ENCODE results near the genes CHMP3 and FABP1.

- RRBS, result no CpG with 5 or more reads among the region's 5 CpGs
These were observed 56.9 kb downstream of the REEP1 start for GRCh38 chr2:86280506-86280850.

DNA sequence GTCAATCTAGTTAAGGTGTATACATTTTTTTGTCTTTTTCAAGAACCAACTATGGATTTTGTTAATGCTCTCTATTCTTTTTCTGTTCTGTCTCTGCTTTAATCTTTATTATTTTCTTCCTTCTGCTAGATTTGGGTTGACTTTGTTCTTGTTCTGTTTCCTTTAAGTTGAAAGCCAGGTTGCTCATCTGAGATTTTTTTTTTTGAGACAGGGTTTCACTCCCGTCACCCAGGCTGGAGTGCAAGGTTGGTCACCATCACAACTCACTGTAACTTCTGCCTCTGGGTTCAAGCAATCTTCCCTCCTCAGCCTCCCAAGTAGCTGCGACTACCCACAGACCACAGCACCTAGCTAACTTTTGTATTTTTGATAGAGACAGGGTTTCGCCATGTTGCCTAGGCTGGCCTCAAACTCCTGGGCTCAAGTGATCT, 29.9 kb downstream of the CHMP3 start:
- RRBS, result no CpG with 5 or more reads among the region's 3 CpGs

- RRBS, result 4% methylated on average over 5 of the region's 76 CpGs
These were observed at the start of gene CHMP3 for GRCh38 chr2:86562528-86563772. Gene CHMP3, minus strand, starts transcription at chr2:86563443.

DNA sequence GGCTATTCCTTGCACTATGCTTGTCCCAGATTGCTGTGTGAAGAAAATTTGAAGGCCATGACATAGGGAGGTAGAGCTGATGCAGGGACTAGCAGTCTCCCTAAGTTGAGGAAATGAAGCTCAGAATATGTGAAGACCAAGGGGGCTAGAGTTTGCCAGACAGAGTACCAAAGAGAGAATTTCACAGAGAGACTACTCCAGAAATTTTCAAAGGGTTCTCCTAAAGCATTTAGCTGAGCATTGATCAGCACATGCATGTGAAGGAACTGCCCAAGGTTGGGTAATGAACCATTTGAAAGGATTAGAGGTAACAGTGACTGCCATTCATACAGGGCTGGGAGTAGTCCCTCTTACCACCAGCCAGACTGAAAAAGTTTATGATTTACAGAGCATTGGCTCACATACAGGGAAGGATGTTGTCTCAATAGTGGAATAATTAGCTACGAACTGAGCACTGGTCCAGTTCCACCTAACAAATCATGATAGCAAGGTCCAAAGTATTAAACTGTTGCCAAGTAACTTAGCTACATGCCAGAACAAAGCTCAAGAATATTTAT, 25.4 kb upstream of the RNF103 start:
- RRBS, result no CpG with 5 or more reads among the region's 1 CpG

DNA sequence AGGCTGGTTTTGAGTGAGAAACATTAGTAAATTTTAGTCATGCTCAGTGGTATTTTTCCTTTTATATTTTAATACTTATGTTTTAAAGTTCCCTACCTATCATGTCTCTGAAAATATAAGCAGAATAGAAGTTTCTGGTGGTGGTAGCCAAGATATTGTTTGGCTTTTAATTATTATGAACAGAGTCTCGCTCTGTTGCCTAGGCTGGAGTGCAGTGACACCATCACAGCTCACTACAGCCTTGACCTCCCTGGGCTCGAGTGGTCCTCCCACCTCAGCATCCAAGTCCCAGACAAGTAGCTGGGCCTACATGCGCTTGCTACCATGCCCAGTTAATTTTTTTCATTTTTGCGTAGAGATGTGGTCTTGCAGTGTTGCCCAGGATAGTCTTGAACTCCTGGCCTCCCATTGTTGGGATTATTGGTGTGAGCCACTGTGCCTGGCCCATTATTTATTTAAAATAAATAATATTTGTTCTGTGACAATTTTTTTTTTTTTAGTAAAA, 24.5 kb downstream of the RMND5A start:
- RRBS, result no CpG with 5 or more reads among the region's 4 CpGs

GRCh38 chr2:86776988-86777378, 13.7 kb downstream of the CD8A start:
- RRBS, result no CpG with 5 or more reads among the region's 2 CpGs

DNA sequence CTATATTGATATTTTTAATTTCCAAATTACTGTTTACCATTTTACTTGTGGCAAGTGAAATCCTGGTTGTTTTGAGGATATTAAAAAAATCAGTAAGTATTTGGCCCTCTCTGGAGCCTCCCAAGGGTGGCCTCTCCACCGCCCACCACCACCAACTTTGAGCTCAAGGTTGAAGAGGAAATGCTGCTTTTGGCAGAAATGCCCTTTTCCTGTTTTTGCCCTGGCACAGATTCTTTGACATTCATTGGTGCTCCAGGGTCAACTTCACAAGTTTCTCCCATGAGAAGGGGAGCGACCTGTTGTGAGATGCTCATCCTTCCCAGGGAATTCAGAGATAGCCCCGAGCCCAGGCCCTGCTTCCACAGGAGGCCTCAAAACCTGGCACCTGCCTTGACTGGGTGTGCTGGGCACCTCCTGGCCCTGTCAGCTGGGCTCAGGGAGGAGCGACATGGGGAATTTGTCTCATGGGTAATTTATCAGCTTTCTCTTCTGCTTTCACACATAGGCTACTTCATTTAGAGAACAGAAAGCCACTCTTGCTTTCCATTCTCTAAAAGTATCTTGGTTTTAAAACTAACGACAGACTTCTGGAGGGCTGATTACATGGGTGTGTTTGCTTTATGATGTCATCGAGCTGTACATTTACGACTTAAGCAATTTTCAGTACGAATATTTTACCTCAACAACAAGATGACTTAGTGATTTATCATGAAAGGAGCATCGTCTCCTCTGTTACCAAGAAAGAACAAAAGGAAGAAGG, 6.9 kb downstream of the CD8A start:
- RRBS, result no CpG with 5 or more reads among the region's 9 CpGs

DNA sequence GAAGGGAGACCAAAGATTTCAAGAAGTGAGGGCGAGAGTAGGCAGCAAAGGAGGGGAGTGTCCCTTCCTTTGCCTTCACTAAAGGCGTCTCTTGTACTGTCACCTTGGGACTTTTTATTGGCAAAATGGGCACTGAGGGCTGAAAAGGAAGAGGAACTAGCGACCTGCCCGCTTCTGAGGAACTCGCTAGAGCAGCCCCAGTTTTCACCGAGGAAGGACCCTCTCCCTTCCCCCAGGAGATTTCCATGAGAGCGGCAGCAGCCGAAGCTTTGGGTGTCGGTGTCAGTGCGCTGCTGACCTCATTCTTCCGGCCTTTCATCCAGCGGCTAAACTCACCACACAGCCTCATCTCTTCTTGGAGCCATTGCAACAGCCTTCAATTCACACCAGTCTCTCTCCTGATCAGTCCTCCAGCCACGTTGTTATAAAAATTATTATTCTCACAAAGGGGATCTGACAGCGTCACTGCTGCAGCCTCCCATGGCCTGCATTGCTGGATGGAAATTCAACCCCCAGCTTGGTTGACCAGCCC, 527 bp upstream of the CD8A start:
- RRBS, result no CpG with 5 or more reads among the region's 14 CpGs

- RRBS, result no CpG with 5 or more reads among the region's 45 CpGs
These were observed 18.9 kb upstream of the CD8A start for GRCh38 chr2:86809447-86810263.

GRCh38 chr2:86913939-86914313, 28.0 kb upstream of the RGPD1 start:
- RRBS, result no CpG with 5 or more reads among the region's 85 CpGs

GRCh38 chr2:87455206-87455738, 292.6 kb upstream of the PLGLB2 start:
- RRBS, result no CpG with 5 or more reads among the region's 10 CpGs

GRCh38 chr2:87455739-87456328, 292.1 kb upstream of the PLGLB2 start:
- RRBS, result no CpG with 5 or more reads among the region's 13 CpGs

- RRBS, result no CpG with 5 or more reads among the region's 7 CpGs
These were observed 230.4 kb upstream of the PLGLB2 start for GRCh38 chr2:87517453-87517822.

DNA sequence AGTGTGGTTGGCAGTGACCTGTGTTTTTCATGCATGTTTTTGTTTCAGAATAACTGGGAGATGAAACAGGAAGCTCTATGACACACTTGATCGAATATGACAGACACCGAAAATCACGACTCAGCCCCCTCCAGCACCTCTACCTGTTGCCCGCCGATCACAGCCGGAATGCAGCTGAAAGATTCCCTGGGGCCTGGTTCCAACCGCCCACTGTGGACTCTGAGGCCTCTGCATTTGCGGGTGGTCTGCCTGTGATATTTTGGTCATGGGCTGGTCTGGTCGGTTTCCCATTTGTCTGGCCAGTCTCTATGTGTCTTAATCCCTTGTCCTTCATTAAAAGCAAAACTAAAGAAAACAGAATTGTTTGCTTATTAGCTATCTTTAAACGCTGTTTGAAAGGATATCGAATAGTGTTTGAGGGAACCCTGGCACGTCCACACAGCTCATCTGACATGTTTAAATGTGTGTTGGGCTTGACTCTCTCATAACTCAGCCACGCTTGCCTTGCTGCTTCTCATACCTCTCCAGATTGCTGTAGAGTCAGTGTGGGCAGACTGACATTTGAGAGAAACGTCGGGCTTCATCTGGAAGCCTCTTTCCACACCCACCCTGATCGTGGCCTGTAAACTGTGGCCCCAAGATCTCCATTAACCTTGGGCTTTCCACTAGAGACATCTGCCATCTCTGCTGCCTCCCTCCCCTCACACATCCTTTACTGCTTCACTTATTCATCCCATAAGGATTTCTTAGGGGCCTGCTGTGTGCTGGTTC, 226.5 kb upstream of the PLGLB2 start:
- RRBS, result no CpG with 5 or more reads among the region's 16 CpGs

DNA sequence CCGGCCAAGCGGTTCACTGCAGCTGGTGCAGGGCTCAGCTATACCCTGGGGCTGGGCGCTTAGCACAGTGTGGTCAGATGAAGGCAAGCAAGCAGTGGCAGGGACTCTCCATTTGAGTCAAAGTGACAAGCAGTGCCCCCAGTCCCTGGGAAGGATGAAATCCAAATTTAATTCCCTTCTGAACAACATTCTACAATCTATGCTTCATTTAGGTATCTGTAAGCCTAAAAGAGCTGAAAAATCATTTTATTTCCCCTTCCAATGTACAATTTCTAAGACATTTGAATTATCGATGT, 88.8 kb upstream of the PLGLB2 start:
- RRBS, result no CpG with 5 or more reads among the region's 4 CpGs

DNA sequence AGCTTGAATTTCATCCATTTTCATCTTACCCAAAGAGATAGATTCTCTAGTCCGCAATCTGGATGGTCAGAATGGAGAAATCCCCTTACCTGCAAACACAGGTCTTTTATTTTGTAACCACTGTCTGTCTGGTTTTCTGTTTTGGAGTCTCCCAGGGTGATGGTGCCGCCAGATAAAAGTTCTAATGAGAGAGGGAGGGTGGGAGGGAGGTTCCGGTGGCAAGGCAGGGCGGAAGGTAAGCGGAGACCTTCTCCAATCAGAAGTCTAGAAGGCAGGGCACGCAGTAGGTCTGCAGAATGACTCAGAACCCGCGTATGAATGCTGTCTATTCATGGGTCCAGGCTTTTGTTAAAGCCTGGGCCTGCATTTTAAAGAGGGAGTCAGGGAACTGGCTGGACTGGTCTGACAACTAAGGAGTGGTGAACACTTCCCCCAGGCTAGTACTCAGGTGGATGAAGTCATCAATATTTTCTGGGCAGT, 85.6 kb upstream of the PLGLB2 start:
- RRBS, result no CpG with 5 or more reads among the region's 8 CpGs

DNA sequence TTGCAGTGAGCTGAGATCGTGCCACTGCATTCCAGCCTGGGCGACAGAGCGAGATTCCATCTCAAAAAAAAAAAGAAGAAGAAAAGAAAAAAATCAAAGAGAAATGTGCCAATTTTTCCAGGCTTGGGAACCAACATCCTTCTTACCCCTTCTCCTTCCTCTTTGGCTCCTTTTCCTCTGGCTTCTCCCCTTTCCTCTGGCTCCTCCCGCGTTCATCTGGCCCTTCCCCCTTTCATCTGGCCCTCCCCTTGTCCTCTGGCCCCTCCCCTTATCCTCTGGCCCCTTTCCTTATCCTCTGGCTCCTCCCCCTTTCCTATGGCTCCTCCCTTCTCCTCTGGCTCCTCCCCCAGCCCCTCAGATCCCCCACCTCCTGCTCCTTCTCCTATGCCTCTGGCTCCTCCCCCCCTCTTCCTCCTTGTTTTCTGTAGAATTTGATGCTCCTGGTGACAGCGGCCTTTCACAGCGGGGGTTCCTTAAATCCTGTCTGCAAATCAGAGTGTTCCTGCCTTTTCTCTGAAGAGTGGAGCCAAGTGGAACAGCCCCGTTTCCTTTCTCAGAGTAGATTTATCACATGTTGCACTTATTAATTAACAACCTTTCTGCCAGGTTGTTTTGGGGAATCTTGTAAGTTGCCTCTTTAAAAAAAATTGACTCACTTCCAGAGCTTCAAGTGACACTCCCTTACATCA, 28.1 kb downstream of the FABP1 start:
- RRBS, result no CpG with 5 or more reads among the region's 8 CpGs

DNA sequence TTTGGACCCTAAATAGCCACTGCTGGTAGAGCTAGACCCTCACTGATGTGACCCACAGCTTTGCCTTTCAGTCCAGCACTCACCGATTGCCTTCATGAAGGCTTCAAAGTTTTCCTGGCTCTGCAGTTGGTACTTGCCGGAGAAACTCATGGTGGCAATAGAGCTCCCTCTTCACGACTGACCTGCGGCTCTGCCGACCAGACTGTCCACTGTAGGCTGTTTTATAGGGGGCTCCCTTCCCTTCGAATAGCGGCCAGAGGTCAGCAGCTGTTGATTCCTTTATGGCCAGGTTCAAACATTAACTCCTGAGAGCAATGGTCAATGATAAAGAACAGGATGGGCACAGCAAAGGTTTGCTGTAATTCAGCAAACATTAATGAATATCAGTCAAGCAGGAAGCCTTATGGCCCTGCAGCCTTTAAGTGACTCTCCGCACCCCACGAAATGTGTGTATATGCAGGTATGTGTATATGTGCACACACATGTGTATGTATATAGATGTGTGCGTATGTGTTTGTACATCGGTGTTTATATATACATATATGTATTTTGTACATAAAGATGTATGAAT, at the start of gene FABP1:
Gene FABP1, minus strand, starts transcription at position 195 of the 571 bp plus-strand sequence.
- RRBS, result no CpG with 5 or more reads among the region's 11 CpGs

DNA sequence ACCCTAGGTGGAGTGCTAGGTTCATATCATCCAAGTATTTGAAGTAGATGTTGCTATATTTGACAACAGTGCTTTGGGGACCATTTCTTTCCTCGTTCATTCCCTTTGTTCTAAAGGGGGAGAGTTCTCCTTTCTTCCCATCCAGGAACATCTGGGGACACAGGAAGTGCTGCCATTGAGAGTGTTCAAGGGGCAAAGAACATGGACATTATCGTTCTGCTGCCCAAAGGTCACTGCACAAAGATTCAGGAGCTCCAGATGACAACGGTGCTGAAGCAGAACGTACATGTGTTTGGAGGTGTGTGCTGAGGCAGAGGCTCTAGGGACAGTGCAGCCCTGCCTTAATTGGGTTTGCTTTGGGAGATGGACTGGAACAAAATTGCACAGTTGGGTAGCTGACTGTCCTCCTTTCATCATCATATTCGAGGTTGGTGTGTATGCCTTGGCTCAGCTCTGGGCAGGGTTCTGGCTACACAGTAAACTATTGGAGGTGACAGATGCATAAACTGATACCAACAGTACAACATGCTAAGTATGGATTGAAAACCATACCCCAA, 5.0 kb downstream of the THNSL2 start:
- RRBS, result no CpG with 5 or more reads among the region's 5 CpGs

DNA sequence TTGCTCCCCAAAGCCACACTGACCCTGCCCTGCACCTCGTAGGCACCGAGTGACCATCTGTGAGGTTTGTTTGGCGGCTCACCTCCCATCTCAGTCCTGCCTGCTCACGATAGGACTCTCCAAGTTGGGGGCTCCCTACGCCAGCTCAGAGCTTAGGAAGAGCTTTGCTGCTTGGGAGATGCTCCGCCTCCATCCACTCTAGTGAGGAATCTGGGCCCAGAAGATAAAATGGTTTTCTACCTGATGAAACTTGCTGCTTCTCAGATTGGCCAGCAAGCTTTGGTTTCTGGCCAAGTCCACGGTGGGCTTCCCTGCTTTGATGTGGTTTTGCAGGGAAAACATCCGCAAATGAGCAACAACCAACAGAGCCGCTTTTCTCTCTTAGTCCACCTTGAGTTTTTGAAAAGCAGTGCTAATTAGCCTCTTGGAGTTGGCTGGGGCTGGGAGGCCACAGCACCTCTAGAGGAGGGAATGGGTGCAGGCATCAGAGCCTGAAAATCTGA, 42.1 kb downstream of the THNSL2 start:
- RRBS, result no CpG with 5 or more reads among the region's 9 CpGs

All from HTR-8/SVneo (cell line).